Ascending aorta (tissue), 1 donor: Measurements from ENCODE around the genes C18orf32, RPL17, SKA1 and MAPK4.

- PRO-cap = no peak
Observed at GRCh38 chr18:48974675-48975171, 24.0 kb upstream of the SMAD7 start.

GRCh38 chr18:49486905-49487993 lies at the start of gene C18orf32:
Gene C18orf32, minus strand, starts transcription at chr18:49487234.
- PRO-cap = unidirectional peak, minus-strand start at chr18:49487204

GRCh38 chr18:49491570-49492658 lies at the start of gene RPL17:
Gene RPL17, minus strand, starts transcription at chr18:49492465.
- PRO-cap = unidirectional peak, minus-strand start at chr18:49492479

GRCh38 chr18:49514596-49515041 lies 22.4 kb upstream of the RPL17 start:
- PRO-cap = no peak

DNA sequence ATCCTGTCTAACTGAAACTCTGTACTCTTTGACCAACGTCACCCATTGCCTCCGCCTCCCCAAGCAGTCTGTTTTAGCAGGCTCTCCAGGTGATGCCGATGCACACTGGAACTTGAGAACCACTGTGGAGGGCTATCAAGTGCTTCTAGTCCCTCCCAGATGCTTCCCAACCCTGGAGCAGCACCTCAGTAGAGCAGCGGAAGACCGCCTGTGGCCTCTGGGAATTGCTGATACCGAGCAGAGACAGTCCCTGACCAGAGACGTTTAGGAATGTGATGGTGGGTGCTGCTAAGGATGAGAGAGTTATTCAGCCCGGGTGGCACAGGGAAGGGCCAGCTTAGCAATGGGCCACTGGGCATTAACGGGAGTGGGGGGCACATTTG lies 50.7 kb downstream of the LIPG start:
- PRO-cap = no peak

- PRO-cap = no peak
Observed at GRCh38 chr18:49650291-49650995, 88.6 kb downstream of the LIPG start.

DNA sequence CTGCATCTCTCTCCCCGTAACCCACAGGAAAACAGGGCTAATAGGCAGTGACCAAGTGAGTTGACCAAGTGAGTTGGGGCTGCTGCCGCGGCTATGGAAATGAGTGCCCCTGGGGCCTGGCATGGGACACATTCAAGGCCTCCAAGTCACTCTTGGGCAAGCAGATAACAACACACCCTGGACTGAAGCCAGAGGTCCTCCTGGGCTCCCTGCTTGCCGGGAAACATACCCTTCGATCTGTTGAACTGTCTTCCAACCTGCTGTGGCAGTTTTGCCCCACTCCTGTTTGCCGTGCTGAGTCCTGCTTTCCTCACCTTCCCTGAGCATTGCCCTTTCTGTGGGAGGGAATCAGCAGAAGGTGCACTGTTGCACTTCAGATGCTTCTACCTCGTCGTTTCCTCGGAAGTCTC lies 89.2 kb downstream of the LIPG start:
- PRO-cap = no peak

DNA sequence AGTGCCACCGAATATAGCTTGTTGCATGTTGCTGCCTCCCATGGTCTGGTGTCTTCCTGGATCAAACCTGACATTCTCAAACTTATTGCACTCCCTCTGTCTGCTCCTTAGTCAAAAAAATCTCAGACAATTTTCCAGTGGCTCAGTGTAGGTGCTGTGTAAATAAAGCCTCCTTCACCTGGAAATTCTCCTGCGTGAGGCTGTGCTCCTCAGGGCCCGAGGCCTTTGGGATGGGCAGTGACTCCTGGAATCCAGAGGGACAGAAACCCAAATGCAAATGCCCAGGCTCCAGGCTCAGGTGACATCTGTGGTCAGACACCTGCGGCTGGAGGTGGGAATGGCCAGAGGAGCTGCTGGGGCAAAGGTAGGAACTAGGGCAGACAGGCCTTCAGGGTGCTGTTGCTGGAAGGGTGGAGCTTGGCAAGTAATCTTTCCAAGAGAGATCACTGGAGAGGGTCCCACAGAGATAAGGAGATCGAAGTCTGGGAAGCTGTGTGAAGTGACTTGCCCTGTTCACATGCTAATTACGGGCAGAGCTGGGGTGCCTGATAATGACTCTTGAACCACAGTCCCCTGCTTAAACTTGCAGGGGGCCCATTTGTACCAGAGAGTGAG lies 82.5 kb downstream of the ACAA2 start:
- PRO-cap = no peak

DNA sequence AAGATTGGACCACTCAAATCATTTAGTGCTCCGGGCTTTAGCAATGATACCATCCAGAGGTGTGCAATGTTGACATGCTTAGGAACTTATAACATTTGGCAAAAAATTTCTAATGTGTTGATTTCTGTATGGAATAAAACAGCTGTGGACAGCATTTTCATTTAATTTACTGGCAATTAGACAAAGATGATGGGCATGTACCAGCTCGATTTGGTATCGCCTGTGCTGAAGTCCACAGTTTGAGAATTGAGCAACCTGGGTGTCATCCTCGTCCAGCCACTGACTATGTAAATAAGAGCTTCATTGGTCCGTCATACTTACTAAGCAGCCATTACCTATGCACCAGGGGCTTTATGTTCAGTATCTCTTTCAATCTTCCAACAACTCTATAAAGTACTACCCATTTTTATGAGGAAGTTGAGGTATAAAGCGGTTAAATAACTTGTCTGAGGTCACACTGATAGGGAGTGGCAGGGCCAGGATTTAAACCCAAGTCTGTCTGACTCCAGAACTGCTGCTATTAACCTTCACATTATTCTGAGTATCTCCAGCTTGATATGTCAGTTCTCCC lies 24.6 kb upstream of the ACAA2 start:
- PRO-cap = no peak

DNA sequence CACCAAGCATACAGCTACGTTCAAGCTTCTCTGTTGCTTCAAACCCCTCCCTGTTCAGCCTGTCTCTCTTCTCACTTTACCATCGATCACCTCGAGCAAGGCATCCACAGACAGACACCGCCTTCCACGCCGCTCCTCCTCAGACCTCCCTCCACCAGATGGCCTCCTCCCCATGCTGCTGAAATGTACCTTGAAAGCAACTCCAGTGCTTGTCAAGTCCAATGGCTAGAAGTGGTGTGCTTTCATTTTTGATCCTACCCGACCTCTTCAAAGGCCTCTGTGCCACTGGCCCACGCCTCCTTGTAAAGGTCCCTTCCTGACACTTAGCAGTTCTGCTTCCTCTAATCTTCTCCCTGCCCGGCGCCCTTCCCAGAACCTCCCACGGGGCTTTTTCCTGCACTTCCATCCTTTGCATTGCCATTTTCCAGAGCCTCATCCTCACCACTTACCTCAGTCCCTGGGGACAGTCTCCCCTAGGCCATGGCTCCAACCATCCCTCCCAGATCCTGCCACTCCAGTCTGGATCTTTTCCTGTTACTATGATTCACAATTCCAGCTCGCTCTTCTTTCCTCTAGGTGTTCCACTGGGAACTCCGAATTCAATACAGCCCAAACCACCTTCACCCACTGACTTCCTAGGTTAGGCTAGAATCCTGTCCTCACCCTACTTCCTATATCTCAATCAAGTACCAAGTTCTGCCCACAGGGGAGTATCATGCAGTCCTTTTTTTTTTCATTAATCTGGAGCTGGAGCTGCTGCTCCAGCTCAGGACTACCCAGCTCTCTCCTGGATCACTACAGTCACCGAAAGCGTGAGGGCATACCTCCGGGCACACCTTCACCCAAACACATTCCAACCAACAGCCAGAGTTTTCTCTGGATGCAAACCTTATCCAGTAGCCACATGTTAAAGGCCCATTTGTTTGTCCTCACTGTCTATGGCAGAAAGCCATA lies 131.7 kb upstream of the ACAA2 start:
- PRO-cap = no peak

DNA sequence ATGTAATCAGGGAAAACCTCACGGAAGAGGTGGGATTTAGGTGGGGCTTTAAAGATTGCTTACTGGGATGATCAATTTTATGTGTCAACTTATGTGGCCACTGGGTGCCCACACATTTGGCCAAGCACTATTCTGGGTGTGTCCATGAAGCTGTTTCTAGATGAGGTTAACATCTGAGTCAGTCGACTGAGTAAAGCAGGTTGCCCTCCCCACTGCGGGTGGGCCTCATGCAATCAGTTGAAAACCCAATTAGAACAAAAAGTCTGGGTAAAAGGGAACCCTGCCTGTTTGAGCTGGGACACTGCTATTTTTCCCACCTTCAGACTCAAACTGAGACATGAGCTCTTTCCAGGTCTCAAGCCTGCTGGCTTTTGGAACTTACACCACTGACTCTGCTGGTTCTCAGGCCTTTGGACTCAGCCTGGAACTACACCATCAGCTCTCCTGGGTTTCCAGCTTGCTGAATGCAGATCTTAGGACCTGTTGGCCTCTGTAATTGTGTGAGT lies 67.3 kb downstream of the MYO5B start:
- PRO-cap = no peak

GRCh38 chr18:50307506-50308085 lies 20.1 kb upstream of the CXXC1 start:
- PRO-cap = no peak

DNA sequence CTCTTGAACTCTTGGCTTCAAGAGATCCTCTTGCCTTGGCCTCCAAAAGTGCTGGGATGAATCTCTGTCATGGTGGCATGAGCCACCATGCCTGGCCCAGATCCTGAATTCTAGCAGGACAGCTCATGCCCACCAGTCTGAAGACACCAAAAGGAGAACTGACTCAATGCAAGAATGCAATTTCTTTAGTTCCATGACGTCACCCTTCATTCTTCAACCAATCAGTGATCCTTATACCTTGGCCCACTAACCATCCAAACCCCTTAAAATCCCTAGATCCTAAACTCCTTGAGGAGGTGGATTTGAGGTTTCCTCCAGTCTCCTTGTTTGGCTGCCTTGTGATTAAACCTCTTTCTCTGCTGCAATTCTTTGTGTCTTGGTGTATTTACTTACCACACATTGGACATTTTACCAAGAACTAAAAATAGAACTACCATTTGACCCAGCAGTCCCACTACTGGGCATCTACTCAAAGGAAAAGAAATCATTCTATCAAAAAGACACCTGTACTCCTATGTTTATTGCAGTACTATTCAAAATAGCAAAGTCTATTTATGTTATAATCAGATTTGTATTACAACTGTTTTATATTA lies 25.8 kb upstream of the CXXC1 start:
- PRO-cap = no peak

- PRO-cap = unidirectional peak, minus-strand start at chr18:50374878
Observed at GRCh38 chr18:50374699-50375444, at the start of gene SKA1. Gene SKA1, plus strand, starts transcription at chr18:50375046.

DNA sequence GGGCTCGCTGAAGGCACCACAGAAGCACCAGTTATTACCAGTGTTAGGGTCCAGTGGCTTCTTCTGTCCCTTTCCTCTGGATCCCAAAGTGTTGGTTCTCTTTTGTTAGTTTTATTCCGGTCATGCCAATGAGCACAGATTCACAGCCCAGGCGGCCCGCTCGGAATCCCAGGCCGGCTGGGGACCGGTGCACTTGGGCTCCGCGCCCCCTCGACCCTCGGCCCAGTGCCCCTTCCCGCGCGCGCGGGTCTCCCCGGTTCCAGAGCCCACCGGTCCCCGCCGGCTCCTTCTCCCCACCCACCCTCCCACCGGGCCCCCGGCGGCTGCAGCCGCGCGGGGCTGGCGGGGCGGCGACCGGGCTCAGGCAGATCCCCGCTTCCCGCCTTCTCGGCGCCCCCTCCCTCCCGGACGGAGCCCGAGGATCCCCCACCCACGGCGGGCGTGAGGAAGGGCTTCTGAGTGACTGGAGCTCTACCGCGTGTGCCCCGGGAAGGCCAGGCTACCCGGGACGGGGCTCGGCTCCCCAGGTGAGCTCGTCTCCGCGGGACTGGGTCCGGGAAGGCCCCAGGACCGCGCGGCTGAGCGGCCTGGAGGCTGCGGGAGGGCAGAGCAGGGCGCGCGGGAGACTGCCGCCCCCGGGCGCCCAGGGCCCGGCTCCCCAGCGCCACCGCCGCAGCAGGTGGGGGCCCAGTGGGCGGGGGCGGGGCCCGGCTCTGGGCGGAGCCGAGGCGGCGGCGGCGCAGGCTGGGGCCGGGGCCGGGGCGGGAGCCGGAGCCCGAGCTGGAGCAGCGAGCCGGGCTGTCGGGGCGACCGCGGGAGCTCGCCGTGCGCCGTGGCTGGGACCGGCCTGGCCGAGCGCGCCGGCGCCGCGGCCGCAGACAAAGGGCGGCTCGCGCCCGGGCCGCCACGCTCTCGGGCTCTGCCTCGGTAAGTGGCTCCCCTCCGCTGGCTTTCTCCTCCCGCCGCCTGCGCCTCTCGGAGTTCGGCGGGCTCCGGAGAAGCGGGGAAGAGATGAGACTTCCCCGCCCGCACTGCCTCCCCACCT lies at the start of gene MAPK4:
Gene MAPK4 (plus strand): TSS at position 771 of the 1,045 bp plus-strand sequence.
- PRO-cap = bidirectional peak, plus-strand start at position 791 of the sequence, minus-strand start at position 628 of the sequence

DNA sequence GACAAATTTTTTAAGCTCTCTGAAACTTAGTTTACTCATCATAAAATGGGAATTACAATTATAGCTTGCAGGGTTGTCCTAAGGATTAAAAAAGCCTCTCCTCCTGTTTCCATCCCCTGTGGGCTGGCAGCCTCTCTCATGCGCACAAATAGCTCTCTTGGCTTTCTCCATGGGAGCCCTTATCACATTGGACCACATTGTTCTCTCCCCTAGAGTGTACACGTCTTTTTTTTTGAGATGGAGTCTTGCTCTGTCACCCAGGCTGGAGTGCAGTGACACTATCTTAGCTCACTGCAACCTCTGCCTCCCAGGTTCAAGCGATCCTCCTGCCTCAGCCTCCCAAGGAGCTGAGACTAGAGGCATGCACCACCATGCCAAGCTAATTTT lies 22.0 kb upstream of the MRO start:
- PRO-cap = no peak

- PRO-cap = no peak
Observed at GRCh38 chr18:50938542-50938900, 29.3 kb upstream of the ELAC1 start.

DNA sequence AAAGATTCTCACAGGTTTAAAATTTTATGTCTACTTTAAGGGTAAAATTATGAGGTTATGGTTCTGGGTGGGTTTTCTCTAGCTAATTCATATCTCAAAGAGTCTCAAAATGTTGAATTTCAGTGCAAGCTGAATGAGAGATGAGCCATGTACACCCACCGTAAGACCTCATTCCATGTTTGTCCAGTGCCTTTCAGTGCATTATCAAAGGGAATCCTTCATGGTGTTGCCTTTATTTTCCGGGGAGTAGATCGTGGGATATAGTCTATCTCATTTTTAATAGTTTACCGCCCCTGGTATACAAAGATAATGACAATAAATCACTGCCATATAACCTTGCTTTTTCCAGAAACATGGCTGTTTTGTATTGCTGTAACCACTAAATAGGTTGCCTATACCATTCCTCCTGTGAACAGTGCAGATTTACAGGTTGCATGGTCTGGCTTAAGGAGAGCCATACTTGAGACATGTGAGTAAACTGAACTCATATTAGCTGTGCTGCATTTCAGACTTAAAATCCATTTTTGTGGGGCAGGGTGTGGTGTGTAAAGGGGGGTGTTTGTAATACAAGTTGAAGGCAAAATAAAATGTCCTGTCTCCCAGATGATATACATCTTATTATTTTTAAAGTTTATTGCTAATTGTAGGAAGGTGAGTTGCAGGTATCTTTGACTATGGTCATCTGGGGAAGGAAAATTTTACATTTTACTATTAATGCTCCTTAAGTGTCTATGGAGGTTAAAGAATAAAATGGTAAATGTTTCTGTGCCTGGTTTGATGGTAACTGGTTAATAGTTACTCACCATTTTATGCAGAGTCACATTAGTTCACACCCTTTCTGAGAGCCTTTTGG lies 51.4 kb downstream of the SMAD4 start:
- PRO-cap = no peak

DNA sequence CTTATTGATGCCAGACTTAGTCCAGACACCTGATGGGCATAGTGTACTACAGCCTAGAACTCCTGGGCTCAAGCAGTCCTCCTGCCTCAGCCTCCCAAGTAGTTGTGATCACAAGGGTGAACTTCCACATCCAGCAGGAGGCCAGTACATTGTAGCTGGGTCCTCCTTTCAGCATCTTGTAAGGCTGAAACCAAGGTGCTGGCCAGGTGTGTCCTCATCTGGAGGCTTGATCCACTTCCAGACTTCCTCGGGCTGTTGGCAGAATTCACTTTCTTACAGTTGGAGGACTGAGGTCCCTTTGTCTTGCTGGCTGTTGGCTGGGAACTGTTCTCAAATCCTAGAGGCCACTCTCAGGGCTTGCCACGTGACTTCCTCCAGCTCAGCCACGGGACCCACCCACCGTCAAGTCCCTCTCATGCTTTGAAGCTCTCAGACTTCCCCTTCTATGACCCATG lies 76.9 kb downstream of the SMAD4 start:
- PRO-cap = unidirectional peak, minus-strand start at position 245 of the sequence

DNA sequence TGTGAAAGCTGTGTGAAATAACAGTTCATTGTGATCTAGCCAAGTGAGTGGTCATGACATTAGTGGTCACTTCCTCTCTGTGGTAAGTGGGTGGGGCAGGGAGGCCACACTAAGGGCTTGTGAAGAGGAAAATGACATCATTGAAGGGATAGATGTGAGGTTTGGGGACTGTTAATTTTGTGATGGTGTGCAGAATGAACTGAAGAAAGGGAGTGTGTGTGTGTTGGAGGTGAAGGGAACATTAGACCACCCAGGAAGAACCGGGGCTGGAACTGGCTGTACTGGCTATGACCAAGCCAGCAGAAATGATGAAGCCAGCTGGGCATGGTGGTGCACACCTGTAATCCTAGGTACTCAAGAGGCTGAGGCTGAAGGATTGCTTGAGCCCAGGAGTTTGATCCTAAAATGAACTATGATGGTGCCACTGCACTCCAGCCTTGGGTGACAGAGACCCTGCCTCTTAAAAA lies 14.3 kb upstream of the MEX3C start:
- PRO-cap = no peak